Trachea (tissue), 1 donor: ENCODE data around the genes KIAA1217 and ARHGAP21.

GRCh38 chr10:24208650-24209863 is at the start of gene KIAA1217:
KIAA1217 (plus strand) TSS chr10:24209138.
- PRO-cap = bidirectional peak, plus-strand start at chr10:24208831, minus-strand start at chr10:24208771; bidirectional peak, plus-strand start at chr10:24209151, minus-strand start at chr10:24209028

DNA sequence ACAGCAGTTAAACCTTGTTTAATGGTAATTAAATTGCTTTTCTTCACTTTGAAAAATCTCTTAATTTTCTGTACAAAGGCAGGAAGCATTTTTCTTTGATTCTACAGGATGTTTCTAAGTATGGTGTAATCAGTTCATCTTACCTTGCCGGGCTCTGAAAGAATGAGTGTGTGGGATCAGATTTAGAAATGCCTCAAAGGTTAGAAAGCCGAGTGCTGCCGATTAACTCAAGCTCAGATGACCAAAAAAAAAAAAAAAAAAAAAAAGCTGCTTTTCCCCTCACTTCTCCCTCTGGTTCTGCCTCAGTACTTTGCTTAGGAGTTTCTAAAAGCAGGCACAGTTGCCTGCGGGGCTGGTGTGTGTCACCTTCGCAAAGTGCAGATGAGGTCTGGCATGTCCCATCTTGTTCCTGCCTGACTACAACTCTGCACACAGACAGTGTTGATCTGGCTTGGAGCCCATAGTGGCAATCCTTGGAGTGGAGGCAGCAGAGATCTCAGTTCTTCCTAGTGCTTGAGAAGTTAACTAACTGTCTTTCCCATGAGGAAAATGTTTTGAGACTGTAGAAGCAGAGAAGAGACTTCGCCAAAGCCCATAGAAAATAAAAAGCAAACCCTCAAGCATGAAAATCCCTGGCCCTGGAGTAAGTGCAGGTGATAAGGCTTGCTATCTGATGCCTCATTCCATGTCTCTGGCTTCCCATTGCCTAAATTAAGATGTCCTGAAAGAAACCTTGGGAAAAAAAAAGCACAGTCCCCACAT is 47.0 kb downstream of the KIAA1217 start:
- PRO-cap = unidirectional peak, minus-strand start at position 299 of the sequence

DNA sequence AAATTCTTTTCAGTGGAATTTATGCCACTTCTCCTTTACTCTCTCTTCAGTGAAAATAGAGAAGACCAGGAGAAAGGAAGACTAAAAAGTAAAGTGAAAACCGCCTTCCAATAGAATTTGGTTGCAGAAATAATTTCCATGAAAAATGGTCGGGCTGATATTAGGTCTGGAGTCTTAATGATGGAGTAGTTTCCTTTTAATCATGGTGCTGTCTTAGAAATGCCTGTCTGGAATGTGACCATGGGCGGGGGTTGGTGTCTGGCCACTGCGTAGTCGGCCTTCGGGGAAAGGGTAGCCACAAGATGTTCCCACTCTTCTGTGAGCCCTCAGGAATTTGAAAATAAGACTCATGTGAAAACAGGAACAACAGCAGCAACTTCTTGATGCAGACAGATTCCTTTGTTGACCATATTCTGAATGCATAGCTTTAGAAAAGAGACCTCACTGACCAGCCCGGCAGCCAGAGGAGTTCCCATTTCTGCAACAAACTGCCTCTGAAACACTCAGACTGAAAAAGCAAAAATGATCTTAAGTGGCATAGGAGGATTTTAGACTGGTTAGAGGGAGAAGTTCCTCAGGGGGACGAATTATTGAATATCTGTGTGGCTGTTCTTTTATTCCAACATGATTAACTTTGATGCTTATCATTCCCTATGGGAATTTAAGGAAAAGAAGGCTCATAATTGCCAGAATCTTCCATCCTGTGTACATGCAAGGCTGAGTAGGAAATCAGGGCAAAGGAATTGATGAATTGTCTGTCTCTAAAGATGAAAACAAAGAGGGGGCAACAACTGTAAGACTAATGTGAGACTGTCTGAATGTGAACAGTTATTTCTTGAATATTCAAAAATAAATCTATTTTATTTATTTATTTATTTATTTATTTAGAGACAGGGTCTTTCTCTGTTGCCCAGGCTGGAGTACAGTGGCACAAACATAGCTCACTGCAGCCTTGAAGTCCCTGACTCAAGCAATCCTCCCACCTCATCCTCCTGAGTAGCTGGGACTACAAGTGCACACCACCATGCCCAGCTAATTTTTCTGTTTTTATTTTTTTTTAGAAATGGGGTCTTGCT is 177.1 kb downstream of the KIAA1217 start:
- PRO-cap = no peak

- PRO-cap = no peak
These were observed 206.7 kb downstream of the KIAA1217 start for GRCh38 chr10:24415463-24416149.

DNA sequence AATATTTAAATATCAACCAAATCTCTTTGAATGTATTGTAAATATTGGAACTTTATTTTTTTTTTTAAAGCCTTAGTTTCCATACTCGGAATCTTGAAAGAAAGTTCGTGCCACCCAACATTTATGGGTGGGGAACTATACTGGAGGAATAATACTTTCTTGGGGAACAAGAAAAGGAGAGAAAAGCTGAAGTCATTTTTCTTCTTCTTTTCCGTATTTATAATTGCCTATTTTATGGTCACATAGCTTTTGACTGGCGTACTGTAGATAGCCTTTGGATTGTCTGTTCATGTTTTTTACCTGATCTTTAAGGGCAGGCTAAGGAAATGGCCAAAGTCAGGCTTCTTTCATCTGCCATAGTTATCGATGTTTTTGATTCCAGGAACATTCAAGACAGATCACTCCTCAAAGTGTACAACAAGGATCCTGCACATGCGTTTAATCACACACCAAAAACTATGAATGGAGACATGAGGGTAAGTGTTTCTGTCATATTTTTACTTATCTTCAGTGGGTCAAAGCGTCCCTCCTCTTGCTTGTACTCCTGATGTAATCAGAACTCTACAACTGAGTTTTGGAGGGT is 229.2 kb downstream of the KIAA1217 start:
- PRO-cap = no peak

- PRO-cap = no peak
These were observed 255.4 kb downstream of the ARHGAP21 start for GRCh38 chr10:24468080-24468912.

GRCh38 chr10:24473282-24473937 is 250.3 kb downstream of the ARHGAP21 start:
- PRO-cap = no peak

- PRO-cap = no peak
These were observed 228.8 kb downstream of the ARHGAP21 start for GRCh38 chr10:24494789-24495417.

DNA sequence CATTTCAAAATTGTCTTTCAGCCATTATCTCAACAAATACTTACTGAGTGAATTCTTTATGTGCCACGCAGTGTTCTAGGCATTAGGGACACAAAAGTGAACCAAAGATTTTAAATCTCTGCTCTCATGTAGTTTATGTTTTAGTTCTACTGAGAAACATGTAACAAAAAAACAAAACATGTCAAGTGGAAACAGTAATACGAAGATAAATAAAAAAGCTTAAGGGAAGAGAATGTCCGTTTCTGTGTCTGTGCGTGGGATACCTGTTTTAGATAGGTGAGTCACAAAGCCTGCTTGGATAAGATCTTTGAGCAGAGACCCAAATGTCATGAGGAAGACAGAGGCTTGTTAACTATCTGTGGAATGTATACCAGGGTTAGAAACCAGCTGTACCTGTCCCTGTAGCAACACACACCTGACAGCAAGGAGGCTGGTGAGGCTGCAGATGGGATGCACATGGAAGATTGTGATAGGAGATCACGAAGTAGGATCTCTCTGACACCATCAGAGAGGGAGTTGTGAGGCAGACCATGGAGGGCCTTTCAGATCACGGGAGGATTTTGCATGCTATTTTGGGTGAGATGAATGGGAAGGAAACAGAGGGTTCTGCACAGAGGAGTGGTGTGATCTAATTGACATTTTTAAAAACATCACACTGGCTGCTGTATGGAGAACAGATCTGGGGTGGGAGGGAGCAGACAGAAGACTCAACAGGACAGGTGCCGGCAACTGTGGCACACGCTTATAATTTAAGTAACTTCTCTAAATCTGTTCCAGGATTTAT is 105.3 kb downstream of the ARHGAP21 start:
- PRO-cap = no peak

DNA sequence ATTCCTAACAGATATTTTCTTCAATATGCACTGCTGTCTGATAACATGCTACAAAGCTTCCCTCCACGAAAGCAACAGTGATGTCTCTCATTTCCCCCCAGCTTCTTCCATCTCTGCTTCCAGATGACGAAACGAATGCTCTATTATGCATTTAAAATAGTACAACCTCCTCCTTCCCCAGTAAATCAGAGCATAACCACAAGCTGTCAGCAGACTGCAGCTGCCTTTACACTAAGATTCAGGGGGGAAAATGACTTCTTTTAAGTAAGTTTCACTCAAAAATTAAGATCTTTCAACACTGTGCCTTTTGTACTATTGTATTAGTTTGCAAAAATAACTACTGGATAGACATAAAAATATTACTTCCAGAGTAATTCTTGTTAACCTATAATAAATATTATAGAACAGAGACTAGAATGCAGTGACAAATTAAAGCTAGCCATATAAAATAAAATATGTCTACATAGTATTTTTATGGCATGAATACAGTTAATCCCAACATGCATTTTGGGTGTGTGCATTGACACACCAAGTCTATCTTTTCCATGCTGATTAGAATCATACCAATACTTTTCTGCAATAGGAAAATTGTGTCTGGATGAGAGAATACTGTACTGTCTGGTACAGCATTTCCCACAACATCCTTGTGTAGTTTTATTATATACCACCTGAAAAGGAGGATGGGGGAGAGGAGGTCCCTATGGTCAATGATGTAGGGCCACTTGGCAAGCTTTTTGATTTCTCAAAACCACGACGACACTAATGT is 100.5 kb downstream of the ARHGAP21 start:
- PRO-cap = no peak

DNA sequence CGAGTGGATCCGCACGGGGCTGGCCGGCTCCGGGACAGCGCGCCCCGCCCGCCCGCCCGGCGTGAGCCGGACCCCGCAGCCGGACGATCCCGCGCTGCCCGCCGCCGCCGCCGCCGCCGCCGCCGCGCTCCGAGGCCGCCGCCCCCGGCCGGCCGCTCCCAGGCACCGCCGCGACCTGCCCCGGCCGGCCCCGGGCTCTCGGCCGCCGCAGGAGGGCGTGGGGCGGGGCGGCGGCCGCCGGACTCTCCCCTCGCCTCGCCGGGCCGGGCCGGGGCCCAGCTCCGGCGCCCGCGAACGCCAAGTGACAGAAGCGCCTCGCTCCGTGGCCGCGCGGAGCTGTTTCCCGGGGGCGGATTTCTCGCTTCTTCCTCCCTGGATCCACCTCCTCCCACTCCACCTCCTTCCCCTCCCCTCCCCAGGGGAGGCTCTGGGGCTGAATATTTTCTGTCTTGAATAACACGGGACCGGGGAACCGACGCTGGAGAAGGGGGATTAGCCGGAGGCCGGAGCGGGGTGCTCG is at the start of gene ARHGAP21:
ARHGAP21 (minus strand) TSS at position 312 of the 520 bp plus-strand sequence.
- PRO-cap = bidirectional peak, plus-strand start at position 471 of the sequence, minus-strand start at position 288 of the sequence

GRCh38 chr10:24762935-24763422 is 39.3 kb upstream of the ARHGAP21 start:
- PRO-cap = no peak

DNA sequence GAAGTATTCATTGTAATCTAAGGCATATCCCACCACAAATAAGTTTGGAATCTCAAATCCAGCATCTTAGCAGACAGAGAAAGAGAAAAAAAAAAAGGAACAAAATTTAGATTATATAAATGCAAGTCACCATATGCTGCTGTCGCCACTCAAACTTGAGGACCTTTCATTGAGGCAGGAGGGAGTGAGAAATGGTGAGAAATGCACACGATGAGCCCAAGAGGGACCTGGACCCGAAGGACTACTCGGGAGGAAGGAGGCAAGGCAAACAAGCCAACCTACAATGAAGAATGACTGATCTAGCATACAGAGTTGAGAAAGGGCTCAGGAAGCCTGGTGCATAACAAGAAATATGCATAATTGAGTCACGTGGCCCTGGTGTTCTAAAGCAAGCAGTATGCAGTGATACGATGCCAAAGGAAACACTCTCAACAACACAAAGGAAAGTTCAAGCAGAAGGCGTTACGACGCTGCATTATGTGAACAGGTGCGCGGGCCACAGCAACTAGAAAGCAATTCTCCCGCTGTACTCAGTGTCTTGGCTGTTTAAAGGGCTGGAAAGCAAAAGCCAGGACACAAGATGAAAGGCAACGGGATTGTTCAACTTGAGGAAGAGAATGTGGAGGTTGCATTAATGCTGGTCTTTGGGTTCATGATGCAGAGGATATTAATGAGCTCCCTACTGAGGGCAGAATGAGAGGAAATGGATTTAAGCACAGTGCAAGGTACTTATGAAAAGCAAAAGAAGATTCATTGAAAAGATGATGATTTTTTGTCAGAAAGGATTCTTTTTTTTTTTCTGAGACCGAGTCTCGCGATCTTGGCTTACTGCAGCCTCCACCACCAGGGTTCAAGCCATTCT is 100.8 kb downstream of the PRTFDC1 start:
- PRO-cap = no peak

DNA sequence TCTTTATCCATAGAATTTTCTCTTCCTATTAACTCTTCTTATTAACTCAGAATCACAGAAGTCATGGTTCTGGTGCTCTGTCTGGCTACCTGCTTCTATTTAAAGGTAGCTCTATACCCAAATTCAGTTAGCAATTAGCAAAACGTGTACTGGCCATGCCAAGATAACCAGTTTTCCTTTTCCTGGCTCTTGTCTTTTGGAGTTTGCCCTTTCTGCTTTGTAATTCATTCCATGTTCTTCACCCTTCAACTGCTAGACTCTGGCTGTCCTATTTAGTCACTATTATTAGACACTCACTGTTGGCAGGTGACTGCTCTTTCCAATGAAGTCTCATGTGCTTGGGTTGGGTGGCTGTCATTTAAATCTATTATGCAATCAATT is 266.4 kb downstream of the GPR158 start:
- PRO-cap = no peak

DNA sequence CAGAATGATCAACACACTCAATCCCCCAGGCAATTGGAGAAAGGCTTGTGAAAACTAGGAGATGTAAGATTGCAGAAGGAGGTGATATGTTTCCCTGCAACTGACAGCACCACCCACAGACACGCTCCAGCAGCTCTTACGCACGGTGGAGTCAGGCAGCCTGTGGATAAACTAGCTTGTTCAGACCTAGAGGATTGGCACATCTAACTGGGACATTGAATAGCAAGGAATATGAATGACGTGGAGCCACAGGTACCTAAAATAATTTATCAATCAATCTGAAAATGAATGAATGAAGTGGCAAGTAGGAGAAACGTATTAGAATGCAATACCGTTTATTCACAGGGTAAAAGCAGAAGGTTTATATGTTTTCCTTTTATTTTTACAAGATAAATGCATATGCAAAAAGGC is 125.6 kb upstream of the MYO3A start:
- PRO-cap = no peak

DNA sequence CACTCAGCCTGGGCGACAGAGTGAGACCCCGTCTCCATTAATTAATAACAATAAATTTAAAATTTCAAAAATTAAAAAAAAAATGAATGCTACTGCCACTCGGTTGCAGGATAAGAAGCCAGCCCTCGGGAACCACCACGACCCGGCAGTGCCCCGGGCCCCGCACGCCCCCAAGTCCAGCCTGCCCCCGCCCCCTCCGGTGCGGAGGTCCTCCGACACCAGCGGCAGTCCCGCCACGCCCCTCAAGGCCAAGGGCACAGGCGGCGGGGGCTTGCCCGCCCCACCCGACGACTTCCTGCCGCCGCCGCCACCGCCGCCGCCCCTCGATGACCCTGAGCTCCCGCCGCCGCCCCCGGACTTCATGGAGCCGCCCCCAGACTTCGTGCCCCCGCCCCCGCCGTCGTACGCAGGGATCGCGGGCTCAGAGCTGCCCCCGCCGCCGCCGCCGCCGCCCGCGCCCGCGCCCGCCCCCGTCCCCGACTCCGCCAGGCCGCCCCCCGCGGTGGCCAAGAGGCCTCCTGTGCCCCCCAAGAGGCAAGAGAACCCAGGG is 128.8 kb downstream of the APBB1IP start:
- PRO-cap = no peak

GRCh38 chr10:26574722-26575297 is 122.7 kb upstream of the PDSS1 start:
- PRO-cap = no peak

GRCh38 chr10:26621737-26622813 is 75.4 kb upstream of the PDSS1 start:
- PRO-cap = no peak

DNA sequence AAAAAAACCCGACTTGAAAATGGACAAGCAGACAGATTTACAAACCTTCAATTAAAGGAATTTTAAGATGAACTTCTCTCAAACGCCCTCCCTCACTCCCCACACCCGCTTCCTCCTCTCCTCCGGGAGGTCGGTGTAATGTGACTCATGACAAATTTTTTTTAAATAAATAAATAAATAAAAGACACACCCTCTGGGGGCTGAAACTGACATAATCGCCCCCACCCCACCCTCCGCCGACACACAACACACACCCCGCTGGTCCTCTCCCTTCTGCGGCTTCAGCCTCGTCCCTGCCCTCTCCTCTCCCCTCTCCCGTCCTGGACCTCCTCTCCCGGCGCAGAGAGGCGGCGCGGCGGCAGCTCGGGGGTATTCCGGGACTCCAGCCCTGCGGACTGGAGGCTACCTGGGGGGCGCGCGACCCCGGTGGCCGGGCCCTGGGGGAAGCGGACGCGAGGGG is 724 bp downstream of the ABI1 start:
- PRO-cap = bidirectional peak, plus-strand start at position 239 of the sequence, minus-strand start at position 103 of the sequence

- PRO-cap = no peak
These were observed 82.7 kb downstream of the ANKRD26 start for GRCh38 chr10:27017599-27017991.